Endodermal cell (in vitro differentiated cells): Measurements from ENCODE around the genes C2orf80, RPE and LANCL1.

GRCh38 chr2:207239202-207239791 lies 73.5 kb upstream of the KLF7 start:
- PRO-cap = no peak

GRCh38 chr2:207311394-207312095 lies 145.8 kb upstream of the KLF7 start:
- PRO-cap = no peak

GRCh38 chr2:207330761-207331190 lies 165.0 kb upstream of the KLF7 start:
- PRO-cap = no peak

- PRO-cap = no peak
Observed at GRCh38 chr2:207484430-207484993, 45.2 kb upstream of the CREB1 start.

DNA sequence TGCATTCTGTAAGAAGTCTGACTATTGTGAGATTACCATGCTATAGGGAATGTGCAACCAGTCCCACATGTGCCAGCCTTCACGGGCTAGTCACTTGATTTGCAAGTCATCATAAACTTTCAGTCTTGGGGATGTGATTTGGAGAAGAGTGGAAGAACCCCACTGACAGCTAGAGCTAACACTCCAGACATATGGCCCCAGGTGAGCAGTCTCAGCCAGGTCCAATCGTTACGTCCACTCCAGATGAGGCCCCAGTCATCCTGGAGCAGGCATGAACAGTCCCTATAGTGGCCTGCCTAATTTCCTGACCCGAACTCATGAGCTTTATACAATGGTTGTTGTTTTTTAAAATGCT lies 7.2 kb upstream of the CCNYL1 start:
- PRO-cap = no peak

- PRO-cap = bidirectional peak, plus-strand start at chr2:207711515, minus-strand start at chr2:207711325
Observed at GRCh38 chr2:207711267-207711423, 295 bp upstream of the CCNYL1 start.

- PRO-cap = no peak
Observed at GRCh38 chr2:207726287-207726869, 14.9 kb downstream of the CCNYL1 start.

DNA sequence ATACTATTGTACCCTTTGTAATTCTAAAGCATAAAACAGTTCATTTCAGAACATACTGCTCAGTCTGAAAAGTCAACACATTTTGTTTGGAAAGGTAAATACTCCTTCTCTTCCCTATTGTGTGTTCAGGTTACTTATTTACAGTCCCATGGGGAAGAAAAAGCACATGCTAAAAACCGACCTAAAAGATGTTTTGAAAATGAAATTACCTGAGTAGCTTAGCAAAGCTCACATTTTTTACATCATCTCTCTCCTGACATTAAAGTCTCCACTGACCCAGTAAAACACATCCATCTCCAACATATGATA lies 75.5 kb upstream of the FZD5 start:
- PRO-cap = no peak

DNA sequence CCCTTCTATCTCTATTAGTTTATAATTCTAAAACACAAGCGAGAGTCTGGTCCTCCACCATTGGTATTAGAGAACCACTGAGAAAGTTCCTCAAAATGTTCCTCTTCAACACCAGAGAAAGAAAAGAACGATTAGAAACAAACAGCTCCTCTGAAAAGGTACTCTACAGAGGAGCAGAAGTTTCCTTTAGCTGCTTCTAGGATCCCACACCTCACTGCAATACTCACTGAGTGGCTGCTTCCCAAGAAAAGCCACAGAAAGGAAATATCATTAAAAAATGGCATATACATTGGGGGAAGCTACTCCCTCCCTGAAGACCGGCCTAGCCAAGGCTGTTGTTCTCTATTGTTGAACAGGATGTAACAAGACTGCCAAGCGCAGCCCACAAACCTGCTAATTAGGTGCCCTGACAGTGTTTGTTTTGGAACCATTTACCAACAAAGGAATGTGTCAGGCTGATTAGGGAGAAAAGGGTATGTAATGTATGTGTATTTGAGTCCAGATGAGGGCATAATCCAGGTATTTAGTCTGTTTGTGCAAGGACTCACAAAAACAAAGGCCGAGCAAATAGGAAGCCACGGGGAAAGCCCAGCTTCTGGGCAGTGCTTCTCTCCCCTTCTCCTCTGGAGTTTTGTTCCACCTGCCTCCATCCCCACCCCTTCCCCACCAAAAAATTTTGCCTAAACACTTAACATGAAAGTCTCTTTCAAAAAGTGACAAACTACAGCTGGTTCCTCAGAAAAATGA lies 78.0 kb upstream of the FZD5 start:
- PRO-cap = no peak

DNA sequence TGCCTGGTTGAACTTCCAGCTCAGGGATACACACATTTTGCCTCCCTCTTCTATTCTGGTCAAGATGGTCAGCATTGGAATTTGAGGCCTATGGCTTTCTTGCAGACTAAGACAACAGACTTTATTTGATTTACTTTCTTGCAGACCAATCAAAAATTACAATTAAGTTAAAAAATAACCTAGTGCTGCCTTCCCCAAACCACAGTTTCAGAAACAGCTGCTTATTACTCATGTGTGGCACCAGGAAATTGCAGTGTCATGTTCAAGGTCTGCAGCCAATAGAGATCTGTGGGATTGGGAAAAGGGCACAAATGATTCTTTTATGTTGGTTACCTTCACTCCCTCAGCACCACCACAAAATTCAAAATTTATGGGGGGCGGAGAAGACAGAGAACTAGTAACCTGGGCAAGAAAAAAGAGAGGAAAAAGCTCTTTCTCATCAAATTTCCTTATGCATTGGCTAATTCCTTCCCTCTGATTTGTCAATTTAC lies 100.2 kb upstream of the FZD5 start:
- PRO-cap = no peak

GRCh38 chr2:207897445-207897767 lies 127.7 kb upstream of the FZD5 start:
- PRO-cap = no peak

DNA sequence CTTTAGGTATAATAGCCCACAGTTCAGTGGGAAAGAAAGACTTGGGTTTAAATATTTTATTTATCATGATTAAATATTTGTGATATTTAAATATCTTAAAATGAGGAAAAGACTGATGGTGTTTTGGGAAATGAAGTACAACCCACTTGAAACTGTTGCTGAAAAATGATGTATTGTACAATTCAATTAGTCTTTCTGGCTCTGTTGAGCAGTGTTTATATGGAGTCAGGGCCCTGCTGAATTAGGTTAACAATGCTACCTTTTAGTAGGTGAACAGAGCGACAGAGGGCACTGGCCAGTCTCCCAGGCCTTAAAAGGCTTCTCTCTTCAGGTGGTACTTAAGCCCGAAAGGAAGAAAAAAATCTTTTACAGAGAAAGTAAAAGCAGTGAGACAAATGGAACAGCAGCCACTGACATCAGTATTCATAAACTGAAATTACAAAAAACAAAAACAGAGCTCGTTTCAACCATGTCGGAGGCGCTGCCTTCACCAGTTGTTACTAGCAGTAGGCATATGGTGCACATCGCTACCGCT lies 91.9 kb downstream of the PLEKHM3 start:
- PRO-cap = no peak

- PRO-cap = no peak
Observed at GRCh38 chr2:208189712-208190623, at the start of gene C2orf80. C2orf80 (minus strand) TSS chr2:208190030.

GRCh38 chr2:209495049-209495565 lies 71.3 kb downstream of the MAP2 start:
- PRO-cap = no peak

DNA sequence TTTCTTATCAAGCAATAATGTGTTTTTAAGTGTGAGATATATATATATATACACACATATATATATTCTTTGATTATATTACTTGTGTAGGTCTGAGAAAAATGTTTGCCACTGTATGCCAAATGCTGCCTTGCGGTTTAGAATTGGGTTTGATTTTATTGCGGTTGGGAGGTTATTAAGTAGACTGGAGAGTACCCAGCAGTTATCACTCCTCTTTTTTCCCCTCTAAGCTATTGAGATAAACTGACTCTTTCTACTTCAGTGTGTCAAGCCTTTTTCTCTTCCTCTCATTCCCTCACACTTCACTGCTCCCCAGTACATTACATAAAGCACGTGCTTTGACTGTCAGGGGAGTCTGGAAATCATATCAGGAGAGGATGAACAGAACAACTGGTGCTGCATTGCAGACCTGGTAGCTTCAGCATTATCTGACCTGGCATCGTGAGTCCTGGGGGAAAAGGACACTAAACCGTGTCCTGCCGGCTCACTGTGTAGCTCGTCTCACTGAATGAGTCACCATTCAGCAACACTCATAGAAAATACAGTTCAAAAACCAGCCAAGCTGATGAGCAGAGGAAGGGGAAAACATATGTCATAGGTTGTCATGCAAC lies 108.6 kb upstream of the UNC80 start:
- PRO-cap = no peak

- PRO-cap = no peak
Observed at GRCh38 chr2:209772353-209772740, 715 bp downstream of the UNC80 start.

GRCh38 chr2:209808359-209808963 lies 36.8 kb downstream of the UNC80 start:
- PRO-cap = no peak

- PRO-cap = bidirectional peak, plus-strand start at chr2:210002643, minus-strand start at chr2:210002440; bidirectional peak, plus-strand start at chr2:210002891, minus-strand start at chr2:210002895
Observed at GRCh38 chr2:210002090-210003450, at the start of gene RPE. RPE (plus strand) TSS chr2:210002638.

- PRO-cap = no peak
Observed at GRCh38 chr2:210189383-210190083, 18.3 kb upstream of the KANSL1L start.

DNA sequence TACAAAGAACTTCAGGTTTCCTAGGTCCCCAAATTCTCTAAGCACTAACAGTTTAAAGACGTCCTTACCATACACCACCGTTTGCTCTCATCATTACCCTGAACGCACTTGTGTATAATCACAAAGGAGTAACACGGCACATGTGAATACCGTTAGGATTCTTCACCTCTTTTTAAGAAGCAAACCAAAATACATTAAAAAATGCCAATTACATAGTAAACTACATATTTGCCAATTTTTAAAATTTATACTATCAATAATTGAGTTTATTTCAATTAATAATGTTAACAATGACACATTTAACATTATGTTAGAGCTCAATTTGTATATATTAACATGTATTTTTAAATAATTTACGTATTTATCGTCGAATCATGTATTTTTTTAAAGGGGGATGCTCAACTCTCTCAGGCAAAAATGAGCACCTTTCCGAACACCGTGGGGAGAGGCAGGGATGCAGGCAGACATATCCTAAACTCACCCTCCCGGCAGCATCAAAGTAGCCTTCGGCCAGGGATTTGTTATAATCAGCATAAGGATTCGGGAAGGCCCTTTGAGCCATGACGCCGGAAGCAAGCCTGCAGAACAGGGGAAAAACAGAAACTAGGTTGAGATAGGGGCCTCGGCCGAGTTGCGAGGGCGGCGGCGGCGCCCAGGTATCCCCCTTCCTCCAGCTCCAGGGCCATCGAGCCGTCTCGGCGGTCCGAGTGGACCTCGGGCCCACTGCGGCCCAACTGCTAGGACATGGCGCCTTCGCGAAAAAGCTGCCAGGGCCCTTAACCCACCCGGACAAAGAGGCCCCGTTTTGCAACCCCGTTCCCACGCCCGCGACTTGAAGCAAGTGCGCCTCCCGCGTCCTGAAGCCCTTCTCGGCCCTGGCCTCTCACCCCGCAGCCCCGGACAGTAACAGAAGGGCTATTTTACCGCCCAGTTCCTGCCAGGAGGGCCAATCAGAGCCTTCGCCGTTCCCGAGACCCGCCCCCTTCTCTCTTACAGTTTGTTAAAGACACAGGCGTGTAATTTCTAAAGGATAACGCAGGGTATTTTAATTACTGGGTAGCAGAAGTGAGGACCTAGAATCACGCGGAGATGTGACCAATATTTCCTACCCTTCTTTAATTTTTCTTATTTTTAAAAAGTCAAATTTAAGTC lies at the start of gene LANCL1:
TSS of gene LANCL1 (minus strand) at position 925 of the 1,152 bp plus-strand sequence.
- PRO-cap = unidirectional peak, plus-strand start at position 436 of the sequence; unidirectional peak, plus-strand start at position 533 of the sequence; unidirectional peak, minus-strand start at position 791 of the sequence; unidirectional peak, minus-strand start at position 895 of the sequence